SK-N-DZ (cell line): ENCODE data around the genes ATP9B and TXNL4A.

GRCh38 chr18:79068129-79068923 is 868 bp upstream of the ATP9B start:
RAMPAGE:
- cytosol, long total RNA, result no peak
- nucleus, long total RNA, result no peak

DNA sequence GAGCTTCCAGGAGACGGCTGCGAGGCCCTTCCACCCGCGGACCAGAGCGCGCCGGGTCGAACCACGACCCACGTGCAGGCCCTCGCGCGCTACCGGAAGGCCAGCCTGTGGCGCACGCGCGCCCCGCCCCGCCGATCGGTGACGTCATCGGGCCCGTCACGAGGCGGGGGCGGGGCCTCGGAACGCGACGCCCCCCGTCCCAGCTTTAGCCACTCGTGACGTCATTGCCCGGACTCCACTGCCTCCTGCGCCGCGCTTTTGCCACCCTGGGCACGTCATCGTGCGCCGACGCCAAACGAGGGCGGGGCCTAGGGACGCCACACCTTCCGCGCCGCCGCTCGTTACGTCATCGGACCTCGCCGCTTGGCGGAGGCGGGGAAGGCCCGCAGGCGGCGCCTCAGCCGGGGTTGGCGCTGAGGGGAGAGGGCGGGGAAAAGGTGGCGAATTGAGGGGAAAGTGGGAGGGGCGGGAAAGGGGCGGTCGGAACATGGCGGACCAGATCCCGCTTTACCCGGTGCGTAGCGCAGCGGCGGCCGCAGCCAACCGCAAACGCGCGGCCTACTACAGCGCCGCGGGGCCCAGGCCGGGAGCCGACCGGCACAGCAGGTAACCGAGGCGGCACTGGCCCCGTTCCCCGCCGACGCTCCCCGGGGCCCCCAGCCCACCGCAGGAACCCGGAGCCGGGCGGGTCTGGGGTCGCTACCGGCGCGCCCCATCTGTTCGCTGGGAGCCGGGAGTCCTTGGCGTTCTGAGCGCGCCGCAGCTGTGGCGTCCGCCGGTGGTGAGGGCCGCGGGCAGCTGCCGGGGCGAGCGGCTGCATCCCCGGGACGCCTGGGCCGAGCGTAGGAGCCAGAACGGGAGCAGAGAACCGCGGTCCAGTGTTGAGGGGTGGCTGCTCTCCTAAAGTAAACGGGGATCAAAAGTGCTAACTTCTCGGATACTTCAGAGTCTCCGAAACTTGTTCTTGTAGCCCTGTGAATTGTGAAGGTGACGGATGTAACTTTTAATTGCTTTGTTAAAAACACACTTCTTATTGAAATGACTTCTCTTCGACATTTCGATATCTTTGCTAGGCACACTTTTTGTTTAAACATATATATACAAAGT is at the start of gene ATP9B:
Gene ATP9B (plus strand): TSS at position 471 of the 1,107 bp plus-strand sequence.
RAMPAGE:
- cytosol, long total RNA, result start-site peak on the plus strand centred at position 476 of the sequence, 25 bp wide, 57 and 124 reads in 2 replicates
- nucleus, long total RNA, result start-site peak on the plus strand centred at position 481 of the sequence, 16 bp wide, 98 and 57 reads in 2 replicates

RAMPAGE:
- cytosol, long total RNA, result no peak
- nucleus, long total RNA, result no peak
Observed at GRCh38 chr18:79146021-79146569, 76.9 kb downstream of the ATP9B start.

DNA sequence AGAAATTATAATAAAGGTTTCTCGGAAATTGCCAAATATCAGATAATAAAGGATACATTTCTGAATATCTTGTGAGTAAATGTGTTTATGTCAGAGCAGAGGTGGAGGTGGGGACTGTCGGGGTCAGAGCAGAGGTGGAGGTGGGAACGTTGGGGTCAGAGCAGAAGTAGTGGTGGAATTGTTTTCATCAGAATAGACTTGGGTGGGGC is 131.3 kb downstream of the ATP9B start:
RAMPAGE:
- cytosol, long total RNA, result no peak
- nucleus, long total RNA, result no peak

GRCh38 chr18:79316237-79316872 is 79.4 kb upstream of the NFATC1 start:
RAMPAGE:
- cytosol, long total RNA, result no peak
- nucleus, long total RNA, result no peak

GRCh38 chr18:79394818-79395584 is 729 bp upstream of the NFATC1 start:
RAMPAGE:
- cytosol, long total RNA, result no peak
- nucleus, long total RNA, result no peak

RAMPAGE:
- cytosol, long total RNA, result no peak
- nucleus, long total RNA, result no peak
Observed at GRCh38 chr18:79448236-79449009, 52.7 kb downstream of the NFATC1 start.

RAMPAGE:
- cytosol, long total RNA, result no peak
- nucleus, long total RNA, result no peak
Observed at GRCh38 chr18:79825713-79826298, 28.1 kb downstream of the KCNG2 start.

RAMPAGE:
- cytosol, long total RNA, result no peak
- nucleus, long total RNA, result no peak
Observed at GRCh38 chr18:79856127-79856473, 58.4 kb downstream of the KCNG2 start.

DNA sequence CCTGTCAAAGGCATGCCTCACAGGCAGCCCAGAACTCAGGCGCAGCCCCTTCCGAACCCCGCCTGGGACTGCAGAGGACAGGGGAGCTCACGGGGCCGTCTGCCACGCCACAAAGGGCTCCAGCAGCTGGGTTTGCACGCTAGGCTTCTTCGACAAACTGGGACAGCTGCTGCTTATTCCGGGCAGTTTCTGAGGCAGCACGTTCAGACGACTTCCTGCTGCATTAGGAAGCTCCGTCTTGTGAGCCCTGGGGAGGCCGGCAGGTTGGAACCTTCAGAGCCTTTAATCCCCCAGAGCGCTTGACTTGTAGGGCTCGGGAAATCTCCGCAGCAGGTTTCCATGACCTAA is 58.8 kb downstream of the KCNG2 start:
RAMPAGE:
- cytosol, long total RNA, result no peak
- nucleus, long total RNA, result no peak

DNA sequence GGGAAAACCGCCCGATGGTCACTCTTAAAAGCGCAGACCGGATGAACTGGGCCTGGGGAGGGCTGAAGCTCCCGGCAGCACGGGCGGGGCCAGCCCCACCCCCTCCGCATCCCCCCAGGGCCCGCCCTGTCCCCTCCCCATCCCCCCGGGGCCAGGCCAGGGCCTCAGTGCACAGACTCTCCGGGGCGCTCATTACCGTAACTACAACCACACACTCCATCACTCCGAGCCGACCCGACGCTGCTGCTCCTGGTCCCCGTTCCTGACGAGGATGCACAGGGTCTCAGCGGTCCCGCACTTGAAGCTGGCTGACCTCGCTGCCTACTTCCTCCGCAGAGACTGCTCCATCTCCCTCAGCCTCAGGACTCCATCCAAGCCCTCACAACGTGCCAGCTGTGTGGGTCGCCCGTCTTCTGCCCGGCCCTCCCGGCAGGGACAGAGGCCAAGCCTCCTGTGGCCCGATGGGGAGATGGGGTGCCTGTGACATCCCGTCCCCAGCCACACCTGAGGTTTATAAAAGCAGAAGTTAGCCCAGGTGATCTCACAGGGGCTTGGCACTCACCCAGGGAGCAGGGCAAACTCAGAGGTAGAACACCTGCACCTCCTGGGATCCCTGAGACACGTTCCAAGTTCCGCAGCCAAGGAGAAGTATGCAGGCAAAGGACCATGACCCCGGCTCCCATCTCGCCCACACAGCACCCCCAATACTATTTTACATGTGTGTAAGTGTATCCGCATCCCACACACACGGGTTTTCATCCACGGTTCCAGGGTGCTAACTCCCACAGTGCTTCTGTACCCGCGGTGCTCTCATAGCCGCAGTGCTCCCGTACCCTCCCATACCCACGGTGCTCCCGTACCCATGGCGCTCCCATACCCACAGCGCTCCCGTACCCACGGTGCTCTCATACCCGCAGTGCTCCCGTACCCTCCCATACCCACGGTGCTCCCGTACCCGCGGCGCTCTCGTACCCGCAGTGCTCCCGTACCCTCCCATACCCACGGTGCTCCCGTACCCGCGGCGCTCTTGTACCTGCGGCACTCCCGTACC is 35.9 kb downstream of the SLC66A2 start:
RAMPAGE:
- cytosol, long total RNA, result no peak
- nucleus, long total RNA, result no peak

RAMPAGE:
- cytosol, long total RNA, result no peak
- nucleus, long total RNA, result no peak
Observed at GRCh38 chr18:79941102-79942265, 10.0 kb downstream of the SLC66A2 start.

RAMPAGE:
- cytosol, long total RNA, result no peak
- nucleus, long total RNA, result no peak
Observed at GRCh38 chr18:79946907-79947371, 4.5 kb downstream of the SLC66A2 start.

DNA sequence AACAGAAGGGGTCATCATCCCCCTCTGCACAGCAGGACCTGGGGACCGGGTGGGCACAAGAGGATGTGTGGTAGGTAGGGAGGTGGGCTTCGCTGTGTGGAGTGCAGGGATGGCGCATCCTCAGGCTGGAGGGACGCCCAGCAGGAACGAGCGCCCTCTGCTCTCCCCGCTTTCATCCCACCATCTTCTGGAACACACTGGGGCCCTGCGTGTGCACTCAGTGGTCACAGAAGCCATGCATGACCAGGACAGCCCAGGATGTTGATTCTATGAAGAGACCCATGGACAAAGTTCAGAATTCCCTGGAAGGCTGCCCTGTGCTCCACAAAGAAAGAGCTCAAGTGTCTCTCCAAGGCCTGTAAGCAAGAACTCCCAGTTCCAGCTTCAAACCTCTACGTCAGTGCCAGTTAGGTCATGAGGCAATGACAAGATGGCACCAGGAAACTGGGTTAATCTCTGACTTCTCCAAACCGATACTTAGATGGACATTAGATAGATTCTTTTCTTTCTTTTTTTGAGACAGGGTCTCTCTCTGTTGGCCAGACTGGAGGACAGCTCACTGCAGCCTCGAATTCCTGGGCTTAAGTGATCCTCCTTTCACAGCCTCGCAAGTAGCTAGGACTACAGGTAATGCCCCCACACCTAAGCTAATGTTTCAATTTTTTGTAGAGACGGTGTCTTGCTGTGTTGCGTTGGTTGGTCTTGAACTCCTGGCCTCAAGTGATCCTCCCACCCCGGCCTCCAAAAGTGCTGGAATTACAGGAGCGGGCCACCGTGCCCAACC is 3.4 kb downstream of the SLC66A2 start:
RAMPAGE:
- cytosol, long total RNA, result no peak
- nucleus, long total RNA, result no peak

DNA sequence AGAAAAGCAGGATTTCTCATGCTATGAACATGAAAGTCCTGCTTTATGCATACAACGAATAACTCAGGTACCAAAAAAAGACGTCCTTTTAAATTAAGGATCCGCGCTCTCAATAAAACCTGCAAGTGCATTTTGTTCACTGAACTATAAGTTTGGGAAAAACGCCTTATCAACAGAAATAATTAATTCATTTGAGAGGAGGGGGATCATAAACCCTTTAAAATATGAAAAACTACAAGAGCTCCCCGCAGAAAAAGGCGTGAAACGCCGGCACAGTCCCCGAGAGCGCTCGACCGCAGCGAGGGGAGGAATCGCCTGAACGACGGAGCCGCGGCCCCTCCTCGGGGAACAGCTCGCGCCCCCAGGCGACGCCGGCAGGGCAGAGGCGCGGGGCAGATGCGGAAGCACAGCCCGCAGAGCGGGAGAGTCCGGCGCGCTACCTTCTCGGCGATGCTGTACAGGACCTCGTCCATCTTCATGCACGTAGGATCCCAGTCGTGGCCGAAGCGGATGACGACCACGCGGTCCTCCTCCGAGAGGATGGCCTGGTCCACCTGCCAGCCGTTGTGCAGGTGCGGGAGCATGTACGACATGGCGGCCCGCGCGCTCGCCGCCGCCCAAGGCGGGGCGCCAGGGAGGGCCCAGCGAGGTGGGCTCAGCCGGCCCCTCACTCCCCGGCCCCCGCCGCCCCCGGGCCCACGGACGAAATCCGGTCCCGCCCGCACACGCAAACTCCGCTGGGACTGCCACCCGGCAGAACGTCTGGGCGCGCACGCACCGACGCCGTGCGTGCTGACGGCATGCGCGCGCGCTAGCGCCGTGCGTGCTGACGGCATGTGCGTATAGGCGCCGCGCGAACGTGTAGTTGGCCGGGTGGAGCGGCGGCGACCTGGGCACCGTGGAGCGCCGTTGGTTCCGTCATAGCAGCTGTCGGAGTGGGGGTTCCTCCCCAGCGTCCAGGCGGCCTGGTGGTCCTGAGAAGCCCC is at the start of gene TXNL4A:
Gene TXNL4A (minus strand): TSS at position 764 of the 986 bp plus-strand sequence.
RAMPAGE:
- cytosol, long total RNA, result no peak
- nucleus, long total RNA, result no peak

DNA sequence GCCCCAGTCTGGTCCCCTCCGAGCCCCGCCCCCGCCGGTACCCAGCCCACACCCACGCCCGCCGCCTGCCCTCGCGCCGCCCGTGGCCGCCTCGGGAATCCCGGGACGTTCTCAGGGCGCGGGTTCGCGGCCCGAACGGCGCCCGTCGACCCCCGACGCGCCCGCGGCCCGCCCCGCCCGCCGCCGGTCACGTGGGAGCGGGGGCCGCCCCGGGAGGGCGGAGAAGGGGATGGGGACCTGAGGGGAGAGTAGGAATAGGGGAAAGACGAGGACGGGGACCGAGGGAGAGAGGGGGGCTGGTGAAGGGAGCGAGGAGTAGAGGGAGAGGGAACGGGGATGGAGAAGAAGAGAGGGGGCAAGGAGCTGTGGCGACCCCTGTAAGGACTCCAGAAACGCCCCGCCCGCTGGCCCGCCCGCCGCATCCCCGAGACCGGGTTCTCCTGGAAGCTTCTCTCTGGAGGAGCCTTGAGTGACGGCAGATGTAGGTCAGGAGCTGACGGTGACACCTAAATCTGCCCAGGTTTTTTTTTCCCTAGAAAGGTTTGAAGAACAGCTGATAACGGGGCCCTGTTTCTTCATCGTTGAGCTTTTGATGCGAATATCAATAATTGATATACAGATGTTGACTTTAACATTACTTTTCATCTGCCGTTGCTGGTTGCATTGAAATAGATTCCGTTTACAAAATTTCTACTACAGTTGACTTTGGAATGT is 632 bp downstream of the ADNP2 start:
RAMPAGE:
- cytosol, long total RNA, result no peak
- nucleus, long total RNA, result no peak